Vein endothelial cell (primary cell): ENCODE measurements around the genes PSMC3IP, TUBG1 and EZH1.

DNA sequence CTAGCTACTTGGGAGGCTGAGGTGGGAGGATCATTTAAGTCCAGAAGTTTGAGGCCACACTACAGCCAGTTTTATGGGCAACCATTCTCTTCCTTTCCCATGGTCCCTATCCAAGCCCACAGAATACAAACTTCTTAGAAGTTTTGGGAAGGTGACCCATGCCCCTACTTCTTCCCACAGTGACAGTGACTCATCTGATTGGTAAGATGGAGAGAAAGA lies 47.8 kb downstream of the STAT3 start:
- CAGE, long polyA plus RNA: no peak

DNA sequence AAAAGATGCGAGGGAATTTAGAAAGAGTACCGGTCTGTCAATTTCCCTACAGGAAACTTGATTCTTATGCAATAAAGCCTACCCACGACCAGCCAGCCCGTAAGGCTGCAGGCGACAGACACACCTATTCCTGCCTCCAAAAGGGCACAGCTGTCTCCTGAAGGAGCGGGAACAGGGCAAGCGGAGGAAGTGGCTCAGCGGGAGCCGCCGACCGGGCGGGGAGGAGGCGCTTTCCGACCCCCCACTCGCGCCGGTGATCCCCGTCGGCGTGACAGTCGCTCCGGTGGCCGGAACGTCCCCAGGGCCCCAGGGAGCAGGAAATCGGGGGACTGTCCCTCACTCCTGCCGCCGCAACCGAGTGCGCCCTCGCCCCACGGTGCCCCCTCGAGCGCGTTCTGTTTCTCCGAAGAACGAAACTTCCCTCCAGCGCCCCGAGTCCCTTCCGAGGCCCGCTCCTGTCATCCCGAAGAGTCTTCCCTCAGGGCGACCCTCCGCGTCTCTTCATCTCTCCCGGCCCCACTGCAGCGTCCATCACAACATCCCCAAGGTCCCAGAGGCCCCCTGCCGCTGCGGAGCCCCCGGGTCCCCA lies 494 bp downstream of the STAT3 start:
- CAGE, long polyA plus RNA: no peak

DNA sequence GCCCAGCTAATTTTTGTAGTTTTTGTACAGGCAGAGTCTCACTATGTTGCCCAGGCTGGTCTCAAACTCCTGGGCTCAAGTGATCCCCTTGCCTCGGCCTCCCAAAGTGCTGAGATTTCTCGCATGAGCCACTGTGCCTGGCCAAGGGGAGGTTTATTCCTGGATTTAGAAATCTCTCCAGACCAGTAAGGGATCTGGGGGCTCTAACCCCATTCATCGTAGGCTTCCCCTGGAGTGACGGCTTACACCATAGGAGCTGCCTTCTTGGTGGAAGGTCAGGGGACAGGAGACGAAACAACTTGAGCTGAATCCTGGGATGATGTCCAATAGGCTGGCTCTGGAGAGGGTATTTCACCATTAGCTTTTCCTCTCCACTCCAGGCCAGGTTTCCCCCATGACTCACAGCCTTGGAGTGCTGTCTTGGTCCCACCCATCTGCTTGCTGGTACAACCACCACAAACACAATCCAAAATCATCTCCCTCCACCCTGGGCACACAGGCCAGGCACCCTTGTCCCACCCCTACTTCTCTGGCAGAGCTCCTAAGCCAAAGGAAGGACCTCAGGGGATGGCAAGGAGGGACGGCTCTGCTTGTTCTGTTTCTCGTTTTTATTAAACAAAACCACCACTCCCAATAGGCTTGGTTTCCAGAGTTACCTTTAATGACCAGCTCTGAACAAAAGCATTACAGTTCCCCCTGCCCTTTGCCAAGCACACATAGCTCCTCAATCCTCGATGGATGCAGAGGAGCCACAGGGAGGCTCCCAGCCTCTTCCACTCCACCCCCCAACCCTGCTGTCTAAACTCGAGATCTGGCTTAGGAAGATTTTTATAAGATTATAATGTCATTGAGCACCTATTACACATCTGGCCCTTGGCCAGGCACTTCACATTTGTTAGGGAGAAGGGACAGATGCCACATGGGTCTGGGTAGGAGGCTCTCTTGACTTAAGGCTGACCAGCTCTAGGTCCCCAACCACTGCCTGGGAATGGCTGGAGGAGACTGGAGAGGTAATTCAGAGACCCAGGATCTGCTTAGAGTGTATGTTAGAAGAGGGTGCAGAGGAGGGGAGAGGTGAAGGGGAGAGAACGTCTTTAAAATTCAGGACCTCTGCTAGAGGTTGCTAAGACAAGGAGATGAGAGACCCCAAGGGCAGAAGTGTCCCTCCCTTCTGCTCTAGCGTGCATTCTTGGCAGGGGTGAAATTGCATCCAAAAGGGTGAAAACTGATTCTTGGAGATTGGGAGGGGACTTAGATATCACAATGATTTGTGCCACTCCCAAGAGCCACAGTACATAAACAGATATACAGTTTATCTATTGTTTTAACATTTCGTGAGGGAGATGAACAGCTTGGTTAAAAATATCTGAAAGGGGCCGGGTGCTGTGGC lies 13.3 kb downstream of the CAVIN1 start:
- CAGE, long polyA plus RNA: no peak

- CAGE, long polyA plus RNA: no peak
These were observed 627 bp downstream of the HSD17B1 start for GRCh38 chr17:42553235-42553864.

- CAGE, long polyA plus RNA: no peak
These were observed 235 bp upstream of the MLX start for GRCh38 chr17:42566718-42567012.

DNA sequence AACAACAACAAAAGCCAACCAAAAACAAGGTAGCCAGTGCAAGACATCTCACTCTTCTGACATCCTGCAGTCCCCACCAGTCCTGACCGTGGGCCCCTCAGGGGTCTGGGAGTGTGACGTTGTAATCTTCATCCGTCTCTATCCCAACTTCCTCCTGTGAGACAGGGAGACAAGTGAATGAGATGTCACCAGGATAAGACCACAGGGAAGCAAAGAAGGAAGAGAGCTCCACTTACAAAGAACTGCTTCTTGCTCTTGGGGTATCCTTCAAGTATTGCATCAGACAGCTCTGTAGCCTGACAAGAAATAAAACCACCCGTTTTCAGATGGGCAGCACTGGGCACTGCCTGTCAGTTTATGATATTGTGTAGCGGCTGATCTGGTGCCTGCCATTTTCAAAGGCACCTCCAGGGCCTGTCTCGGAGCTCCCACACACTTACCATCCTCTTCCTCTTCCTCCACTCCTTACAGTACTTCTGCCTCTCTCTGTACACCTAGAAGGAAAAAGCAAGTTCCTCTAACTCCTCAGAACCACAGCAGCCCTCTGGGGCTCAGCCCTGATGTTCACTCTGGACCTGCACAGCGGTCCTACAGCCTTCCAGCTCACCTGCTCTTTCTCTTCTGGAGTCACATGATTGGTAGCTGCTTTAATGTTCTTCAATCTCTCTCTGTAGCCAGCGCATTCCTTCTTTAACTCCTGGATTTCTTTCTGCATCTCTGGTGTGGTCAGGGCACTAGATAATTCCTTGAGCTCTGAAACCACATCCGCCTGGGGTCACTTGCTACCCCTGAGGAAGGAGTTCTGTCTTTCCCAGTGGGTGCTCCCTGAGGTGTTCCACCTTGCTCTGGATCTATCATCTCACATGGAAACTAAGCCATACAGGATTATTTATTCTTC lies 4.4 kb downstream of the PSMC3IP start:
- CAGE, long polyA plus RNA: no peak

DNA sequence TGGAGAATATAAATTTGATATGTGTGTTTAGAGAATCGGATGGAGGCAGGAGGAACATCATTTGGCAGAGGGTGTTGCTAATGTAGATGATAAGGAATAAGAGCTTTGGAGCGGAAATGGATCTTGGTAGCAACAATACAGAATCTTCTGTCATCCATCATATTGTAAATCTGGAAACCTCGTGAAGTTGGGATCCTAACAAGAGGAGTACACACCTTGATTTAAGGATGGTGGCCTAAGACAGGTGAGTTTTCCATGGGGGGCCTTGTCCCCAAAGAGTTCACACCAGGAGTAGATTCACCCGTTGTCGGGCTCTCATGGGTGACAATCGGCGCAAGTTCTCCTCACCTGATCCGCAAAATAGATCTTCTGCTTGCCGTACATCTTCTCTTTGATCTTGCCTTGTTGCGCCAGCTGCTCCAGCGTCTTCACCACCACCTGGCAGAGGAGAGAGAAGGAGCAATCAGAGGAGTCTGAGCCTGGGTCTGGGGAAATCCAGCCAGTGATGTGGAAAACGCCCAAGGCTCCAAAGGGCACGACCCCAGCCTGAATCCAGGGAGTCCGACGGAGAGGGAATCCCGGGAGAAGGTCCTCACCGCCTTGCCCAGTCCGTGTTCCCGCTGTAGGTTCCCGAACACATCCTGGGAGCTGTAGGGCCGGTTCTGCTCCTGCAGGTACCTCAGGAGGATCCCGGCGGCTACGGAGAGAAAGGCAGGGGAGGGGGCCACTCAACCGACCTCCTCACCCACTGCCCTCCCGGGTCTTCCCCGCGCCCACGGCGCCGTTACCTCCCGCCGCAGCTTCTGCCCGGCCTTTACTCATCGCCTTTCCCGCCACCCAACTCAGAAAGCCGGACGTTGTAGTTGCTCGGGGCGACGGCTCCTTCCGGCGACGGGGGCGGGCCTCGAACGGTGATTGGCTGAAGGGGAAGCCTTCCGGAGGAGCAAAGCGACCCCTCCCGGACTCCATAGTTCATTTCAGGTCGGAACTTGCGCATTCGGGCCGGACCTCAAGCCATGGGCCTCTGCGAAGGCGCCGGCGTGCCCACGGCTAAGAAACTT lies at the start of gene PSMC3IP:
Gene PSMC3IP, minus strand, starts transcription at position 865 of the 1,061 bp plus-strand sequence.
- CAGE, long polyA plus RNA: no peak

GRCh38 chr17:42609491-42609883 lies at the start of gene TUBG1:
Gene TUBG1, plus strand, starts transcription at chr17:42609683.
- CAGE, long polyA plus RNA: no peak

GRCh38 chr17:42610500-42610904 lies 1.0 kb downstream of the TUBG1 start:
- CAGE, long polyA plus RNA: no peak

- CAGE, long polyA plus RNA: no peak
These were observed at the start of gene EZH1 for GRCh38 chr17:42744134-42745312. Gene EZH1, minus strand, starts transcription at chr17:42745040.

GRCh38 chr17:42780779-42781719 lies 639 bp downstream of the WNK4 start:
- CAGE, long polyA plus RNA: no peak

GRCh38 chr17:42809895-42810879 lies 11.5 kb downstream of the CNTD1 start:
- CAGE, long polyA plus RNA: no peak

DNA sequence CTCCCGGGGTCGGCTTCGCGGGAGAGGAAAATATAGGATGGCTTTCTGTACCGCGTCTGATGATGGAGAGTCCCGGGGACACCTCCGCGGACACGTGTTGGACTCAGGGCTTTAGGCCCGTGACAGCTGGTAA lies 480 bp downstream of the PSME3 start:
- CAGE, long polyA plus RNA: no peak

DNA sequence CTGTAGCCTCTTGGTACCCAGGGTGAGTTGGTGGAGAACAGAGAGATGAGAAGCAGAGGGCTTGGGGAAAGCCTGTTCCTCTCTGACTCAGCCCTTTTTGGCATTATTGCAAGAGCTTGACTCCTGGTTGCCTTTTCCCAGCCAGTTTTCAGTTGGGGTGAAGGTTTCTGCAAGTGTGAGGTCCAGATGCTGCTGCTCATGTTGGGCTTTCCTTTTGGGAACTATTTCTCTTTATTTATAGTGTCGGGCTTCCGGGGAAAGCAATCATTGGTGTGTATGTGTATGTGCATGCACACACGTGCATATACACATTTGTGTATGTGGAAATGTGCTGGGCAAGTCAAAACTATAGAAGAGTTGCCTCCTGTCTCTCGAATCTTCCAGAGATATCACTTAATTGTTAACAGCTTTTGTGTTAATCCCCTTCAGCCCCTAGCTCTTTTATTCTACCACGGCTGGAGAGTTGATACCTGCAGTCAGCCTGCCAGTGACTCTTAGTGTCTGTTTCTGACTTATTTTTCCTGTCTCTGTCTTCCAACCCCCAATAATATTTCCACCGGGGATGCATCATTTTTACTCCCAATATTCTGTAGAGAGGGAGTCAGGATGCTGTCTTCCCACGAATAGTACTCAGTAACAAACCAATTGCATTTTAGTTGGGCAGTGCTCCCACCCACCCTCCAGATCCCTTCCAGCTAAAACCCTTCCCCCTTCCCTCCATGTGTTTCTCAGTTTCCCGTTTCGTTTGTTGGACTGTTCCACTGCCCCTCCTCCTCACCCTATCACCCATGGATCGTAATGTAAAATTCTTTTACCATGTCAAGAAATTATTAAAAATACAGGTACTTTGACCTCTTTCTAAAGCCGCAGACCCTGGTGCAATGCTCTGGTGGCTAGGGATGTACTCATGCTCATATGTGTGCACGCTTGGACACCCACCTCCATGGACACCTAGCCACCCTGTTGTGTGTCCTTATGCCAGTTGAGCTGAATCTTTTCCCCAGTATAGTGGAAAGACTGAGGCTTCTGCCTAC lies 1.7 kb upstream of the AOC2 start:
- CAGE, long polyA plus RNA: no peak

DNA sequence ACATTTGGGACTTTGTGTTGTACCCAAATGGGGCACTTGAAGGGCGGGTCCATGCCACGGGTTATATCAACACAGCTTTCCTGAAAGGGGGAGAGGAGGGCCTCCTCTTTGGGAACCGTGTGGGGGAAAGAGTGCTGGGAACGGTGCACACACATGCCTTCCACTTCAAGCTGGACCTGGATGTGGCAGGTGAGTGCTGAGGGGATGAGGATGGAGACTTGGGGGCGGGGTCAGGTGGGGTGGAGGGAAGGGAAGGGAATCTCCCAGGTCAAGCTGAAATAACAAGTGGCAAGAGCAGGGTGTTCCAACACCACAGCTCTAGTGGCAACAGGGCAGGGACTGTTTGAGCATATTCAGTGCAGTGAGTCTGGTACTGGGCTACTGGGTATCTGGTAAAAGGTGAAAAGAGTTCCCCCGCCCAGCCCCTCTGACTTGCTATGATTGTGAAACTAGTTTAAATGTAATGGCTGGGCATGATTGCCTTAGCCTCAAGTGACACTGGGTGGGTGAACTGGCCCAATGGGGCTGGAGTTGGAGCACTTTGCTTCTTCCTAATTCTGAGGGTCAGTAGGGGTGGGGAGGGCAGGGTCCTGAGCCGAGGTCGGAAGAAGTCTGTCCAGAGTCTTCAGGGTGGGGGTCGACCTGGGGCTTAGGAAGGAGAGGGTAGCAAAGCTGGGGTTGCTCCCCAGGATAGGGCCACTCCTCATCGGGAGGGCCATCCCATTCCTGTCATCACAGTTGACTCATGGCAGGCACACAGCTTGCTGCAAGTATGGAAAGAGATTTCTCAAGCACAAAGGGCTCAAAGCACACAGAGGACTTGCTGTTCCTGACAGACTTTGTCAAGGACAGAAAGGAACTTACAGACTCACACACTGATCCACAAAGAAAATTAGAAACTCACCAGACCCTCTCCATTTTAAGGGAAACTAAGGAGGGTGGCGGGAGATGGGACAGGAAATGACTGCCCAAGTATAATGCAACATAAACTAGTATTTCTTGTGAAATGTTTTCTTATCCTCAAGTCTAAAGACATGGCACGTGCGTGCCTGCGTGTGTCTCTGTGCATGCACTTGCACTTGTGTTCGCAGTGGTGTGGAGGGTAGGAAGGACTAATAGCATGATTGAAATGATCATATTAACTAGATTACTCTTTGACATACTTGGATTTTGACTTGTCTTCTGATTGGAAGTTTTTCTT lies 2.0 kb downstream of the AOC2 start:
- CAGE, long polyA plus RNA: no peak

DNA sequence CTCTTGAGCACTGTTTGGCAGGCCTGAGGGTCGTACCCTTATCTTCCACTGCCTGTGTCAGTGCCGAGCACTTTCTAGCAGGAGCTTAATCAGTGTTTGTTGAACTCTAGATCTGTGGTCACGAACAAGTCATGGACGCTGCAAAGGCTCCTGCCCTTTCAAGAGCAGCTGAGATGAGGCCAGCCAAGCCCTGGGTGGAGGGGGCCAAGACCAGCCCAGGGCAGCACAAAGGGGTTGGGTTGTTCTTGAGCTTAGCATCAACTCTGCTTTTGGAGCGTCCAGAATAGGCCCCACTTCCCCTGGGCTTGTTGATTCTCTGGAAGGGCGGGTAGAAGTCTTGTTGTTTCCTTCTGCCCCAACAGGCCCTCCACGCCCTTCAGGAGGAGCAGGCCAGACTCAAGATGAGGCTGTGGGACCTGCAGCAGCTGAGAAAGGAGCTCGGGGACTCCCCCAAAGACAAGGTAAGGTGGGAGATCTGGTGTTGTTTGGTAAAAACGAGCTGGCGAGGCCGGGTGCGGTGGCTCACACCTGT lies 5.3 kb downstream of the IFI35 start:
- CAGE, long polyA plus RNA: no peak

GRCh38 chr17:43015445-43016224 lies 6.5 kb downstream of the VAT1 start:
- CAGE, long polyA plus RNA: no peak

DNA sequence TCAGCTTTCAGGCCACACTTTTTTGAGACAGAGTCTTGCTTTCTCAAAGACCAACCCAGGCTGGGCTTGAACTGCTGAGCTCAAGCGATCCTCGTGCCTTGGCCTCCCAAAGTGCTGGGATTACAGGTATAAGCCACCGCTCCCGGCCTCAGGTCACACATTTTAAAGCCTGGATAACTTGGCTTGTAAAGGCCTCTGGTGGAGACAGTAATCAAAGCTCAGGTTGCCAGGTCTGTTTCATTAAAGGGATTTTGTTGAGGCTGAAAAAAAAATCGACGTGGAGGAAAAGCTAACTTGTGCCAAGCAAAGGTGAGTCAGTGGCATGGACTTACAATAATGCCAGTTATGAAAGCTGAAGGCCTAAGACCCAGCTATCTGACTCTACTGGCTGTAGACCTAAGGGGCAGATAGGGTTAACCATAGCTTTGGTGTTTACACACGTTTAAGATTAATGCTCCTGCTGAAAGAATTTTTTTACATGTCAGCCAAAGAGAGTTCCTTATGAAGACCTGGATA lies 839 bp downstream of the NBR1 start:
- CAGE, long polyA plus RNA: no peak

GRCh38 chr17:43213497-43214020 lies 1.9 kb downstream of the TMEM106A start:
- CAGE, long polyA plus RNA: no peak

- CAGE, long polyA plus RNA: no peak
These were observed 20.2 kb downstream of the ARL4D start for GRCh38 chr17:43418727-43419655.